Parietal lobe (tissue), 2 donors: ENCODE measurements around a stretch of chr6.

- RAMPAGE, long total RNA = no peak
These were observed 60.5 kb downstream of the SEC63 start for GRCh38 chr6:107897549-107897874.

DNA sequence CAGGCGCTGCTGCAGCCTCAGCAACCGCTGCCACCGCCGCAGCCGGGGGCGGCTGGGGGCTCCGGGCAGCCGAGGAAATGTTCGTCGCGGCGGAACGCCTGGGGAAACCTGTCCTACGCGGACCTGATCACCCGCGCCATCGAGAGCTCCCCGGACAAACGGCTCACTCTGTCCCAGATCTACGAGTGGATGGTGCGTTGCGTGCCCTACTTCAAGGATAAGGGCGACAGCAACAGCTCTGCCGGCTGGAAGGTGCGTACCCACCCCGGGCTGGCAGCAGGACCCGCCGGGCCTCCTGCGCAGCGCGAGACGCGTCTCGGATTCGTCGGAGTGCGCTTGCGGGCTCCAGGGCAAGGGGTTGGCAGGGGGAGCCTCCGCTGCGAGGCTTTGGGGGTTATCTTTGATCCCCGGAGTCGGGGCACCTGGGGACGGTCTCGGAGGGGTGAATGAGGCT is 888 bp downstream of the FOXO3 start:
- RAMPAGE, long total RNA = no peak

DNA sequence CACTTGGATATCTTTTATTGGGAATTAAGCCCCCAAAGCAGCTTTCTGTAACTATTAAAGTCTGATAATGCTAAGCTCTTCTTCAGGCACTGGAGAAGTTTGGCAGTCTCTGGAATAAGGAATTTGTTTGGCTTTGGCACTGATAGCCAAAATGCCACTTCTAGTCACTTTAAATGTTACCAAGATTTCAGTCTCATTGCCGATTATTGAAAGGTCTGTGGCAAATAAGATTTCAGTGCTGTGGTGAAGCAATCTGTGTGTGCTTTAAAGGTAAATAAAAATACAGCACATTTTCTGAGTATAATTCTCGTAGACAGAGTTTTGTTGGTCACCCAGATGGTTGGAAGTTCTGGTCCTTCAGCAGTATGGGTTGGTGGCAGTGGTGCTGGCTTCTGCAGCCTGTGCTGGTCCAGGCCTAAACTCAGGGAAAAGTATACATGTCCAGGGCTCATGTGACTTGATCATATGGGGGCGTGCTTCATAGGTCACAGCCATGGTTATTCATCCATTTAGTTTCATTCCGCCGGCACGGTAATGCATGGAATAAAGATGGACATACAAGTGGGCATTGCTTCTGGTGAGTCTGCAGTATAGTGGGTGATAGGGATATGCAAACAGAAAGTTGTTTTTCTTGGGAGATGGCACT is 23.0 kb downstream of the FOXO3 start:
- RAMPAGE, long total RNA = no peak

DNA sequence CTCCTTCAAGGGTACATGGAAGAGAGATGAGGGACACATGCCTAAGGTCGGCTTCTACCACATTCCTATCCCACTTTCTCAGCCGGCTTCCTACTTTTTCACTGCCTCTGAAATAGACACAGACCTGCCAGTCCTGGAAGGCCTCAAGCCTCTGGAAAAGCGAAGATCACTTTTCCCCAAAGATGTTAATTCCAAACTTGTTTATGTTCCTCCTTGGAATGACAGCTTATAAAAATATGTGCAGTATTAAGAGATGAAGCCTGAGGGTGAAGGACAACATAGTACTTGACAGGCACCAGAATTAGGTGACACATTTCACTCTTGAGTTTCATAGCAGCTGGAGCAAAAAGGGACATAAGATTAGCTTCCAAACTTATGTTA is 25.2 kb downstream of the FOXO3 start:
- RAMPAGE, long total RNA = no peak

GRCh38 chr6:108588456-108588997 is 27.8 kb downstream of the FOXO3 start:
- RAMPAGE, long total RNA = no peak

- RAMPAGE, long total RNA = no peak
These were observed 60.3 kb downstream of the FOXO3 start for GRCh38 chr6:108620820-108621694.

DNA sequence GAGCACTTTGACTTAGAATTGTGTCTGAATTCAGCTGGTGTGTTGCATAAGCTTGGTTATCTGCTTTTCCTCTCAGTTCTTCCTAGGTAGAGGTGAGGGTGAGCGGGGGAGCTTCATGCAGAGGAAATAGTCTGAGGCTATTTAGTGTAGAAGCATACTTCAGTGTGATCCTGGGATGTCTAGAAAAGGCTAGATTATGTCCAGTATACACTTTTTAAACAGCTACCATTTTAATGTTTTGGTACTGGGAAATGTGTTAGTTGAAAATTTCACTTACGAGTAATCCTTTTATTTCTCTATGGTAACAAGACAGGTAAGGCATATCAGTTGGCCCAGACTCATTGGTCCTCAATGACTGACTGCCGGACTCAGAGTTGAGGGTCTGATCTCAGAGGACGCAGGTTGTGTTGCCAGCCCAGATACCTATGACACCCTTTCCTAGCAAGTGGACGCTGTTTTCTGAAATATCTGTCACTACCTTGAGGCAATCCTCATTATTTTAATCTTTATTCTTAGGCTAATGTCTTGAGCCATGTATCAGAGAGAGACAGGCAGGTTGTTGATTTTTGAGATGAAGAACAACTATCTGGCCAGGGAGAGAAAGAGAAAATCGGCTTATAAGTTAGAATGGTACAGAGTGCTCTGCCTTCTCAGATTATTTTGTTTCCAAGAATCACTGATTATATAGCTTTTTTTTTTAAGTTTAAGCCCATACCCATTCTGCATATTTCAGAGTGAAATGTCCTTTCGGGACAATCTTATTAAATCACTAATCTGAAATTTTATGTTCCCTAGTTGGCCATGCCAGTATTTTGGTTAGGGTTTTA is 65.4 kb downstream of the FOXO3 start:
- RAMPAGE, long total RNA = no peak

GRCh38 chr6:108653685-108654488 is 93.2 kb downstream of the FOXO3 start:
- RAMPAGE, long total RNA = no peak

DNA sequence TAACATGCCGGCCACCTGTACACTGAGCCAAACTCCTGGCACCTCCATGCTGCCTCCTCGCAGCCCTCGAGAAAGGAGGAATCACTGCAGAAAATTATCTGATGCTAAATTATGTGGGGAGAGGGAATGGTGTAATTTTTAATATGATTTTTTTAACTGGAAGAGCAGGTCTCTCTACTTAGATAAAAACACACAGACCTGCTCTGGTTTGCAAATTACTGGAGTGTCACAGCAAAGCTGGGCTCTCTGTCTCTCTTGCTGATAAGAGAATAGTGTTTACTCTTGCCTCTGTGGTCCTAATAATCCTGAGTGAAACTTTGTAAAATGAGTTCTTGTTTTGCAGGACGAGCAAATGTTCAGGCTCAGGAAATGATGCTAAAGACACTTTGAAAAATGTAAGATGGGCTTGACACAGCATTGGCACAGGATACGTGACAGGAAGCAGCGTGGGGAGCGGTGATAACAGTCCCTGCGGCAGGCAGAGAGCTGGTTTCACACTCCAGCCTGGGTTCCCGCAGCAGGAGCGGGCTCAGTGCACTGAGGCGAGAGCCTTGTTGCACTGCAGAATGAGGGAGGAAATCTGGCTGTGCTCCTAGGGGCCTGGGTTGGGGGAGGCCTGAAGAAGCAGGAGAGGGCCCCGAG is 49.8 kb upstream of the ARMC2 start:
- RAMPAGE, long total RNA = no peak

- RAMPAGE, long total RNA = no peak
These were observed 7.1 kb upstream of the ARMC2 start for GRCh38 chr6:108841044-108841513.

GRCh38 chr6:108870245-108870550 is 22.0 kb downstream of the ARMC2 start:
- RAMPAGE, long total RNA = no peak

DNA sequence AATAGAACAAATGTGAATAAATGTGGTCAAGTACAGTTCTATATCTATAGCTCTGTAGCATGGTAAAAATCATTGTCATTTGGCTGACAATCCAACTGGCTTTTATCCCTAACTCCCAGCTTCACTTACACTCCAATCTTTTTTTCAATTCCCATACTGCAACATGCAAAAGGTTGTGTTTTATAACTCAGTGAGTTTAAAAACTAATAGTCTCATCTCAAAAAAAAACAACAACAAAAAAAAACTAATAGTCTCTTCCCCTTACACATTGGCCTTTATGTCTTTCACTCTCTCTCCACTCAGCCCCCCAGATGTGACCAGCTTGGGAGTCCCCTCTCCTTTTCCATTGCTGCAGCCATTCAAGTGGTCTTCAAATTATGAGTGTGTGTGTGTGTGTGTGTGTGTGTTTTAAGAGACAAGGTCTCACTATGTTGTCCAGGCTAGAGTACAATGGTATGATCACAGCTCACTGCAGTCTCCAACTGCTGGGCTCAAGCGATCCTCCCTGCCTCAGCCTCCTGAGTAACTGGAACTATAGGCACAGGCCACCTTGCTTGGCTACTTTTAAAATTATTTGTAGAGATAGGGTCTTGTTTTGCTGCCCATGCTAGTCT is 103.7 kb downstream of the SESN1 start:
- RAMPAGE, long total RNA = no peak

DNA sequence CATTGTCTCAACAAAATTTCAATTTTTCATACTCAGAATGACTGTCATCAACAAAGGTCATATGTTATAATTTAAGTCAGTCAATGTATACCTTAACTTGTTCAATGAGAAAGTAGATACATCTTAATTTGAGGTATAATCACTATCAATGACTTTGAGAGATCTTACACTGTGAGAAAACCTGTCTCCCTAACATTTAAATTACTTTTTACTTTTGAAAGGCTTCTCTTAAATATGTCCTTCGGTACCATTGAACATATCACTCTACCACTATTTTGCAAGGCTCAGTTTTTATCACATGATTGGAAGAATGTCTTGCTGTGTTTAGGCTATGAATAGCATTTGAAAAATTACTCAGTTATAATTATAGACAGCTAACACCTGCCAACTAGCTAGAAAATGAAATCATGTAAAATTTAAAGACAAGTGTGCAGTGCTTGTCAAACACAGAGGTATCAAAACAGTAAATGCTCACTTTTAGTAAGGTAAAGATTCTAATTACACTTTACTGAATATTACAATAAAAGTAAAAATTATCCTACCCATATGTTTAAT is 11.0 kb downstream of the SESN1 start:
- RAMPAGE, long total RNA = no peak

DNA sequence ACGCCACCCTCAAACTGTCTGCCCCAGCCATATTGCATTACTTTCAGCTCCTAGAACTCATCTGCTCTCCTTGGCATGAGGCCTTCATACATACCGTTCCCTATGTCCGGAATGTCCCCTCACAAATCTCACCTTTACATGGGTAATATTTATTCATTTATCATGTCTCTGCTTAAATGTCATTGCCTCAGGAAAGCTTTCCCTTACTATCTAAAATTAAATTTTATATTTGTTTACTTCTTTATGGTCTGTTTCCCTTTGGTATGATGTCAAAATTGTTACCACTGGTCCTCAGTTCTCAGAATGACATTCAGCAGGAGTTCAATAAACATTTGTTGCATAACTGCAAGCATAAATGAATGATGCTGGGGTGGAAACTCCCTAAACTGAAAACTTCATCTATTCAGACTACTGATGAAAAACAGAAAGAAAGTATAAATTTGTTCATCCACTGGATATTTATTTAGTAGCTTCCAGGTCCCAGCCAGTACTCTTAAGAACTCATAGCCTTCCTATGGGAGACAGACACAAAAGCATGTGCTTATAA is 3.1 kb downstream of the SESN1 start:
- RAMPAGE, long total RNA = no peak

DNA sequence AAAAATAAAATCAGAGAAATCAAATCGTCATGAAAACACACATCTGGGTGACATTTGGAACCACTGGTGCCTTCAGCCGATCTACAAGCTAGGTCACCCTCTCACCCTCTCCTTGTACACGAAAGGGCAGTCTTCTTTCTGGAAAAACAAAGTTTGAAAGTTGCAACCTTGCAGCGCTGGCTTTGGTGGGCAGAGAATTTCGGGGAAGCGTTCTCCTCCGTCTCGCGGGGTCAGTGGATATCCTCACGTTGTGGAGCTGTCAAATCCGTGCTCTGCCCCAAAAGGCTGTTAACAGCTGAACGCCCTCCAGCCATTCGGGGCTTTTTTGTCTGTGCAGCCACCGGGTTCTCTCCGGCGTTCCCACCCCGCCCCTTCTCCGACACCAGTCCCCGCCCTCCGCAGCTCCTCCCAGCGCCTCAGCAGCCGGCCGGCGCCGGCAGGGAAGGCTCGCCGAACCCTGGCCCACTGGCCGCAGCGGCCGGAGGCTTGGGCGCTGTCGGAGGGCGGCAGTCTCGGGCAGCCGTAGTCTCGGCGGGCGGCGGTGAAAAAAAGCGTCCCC is 409 bp downstream of the SESN1 start:
- RAMPAGE, long total RNA = no peak

GRCh38 chr6:109316489-109317117 is 65.7 kb downstream of the CD164 start:
- RAMPAGE, long total RNA = no peak

DNA sequence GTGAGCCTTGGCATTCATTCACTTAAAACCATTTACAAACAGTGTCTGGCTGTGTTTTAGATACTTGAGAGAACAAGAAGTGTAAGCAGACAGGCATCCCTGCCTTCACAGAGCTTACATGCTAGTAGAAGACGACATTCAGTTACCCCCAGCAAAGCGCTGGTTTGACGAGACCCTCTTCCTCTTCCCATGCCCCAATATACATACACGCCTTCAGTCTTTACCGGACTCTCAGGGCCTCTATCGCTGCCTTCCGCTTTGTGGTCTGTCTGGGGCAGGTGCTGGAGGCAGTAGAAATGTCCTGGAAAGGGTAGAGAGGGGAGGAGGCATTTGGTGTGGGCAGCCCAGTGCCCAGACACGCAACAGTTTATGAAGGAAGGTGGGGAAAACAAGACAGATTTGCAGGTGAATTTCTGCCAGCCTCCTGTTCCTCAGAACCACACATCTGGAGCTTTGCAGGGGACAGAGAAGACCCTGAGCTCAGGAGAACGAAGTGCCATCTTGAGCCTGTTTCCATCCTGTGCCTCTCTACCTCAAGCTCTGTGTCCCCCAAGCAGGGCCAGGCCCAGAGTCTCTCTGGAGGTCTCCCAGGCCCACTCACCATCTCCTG is 6.1 kb downstream of the SMPD2 start:
- RAMPAGE, long total RNA = no peak

DNA sequence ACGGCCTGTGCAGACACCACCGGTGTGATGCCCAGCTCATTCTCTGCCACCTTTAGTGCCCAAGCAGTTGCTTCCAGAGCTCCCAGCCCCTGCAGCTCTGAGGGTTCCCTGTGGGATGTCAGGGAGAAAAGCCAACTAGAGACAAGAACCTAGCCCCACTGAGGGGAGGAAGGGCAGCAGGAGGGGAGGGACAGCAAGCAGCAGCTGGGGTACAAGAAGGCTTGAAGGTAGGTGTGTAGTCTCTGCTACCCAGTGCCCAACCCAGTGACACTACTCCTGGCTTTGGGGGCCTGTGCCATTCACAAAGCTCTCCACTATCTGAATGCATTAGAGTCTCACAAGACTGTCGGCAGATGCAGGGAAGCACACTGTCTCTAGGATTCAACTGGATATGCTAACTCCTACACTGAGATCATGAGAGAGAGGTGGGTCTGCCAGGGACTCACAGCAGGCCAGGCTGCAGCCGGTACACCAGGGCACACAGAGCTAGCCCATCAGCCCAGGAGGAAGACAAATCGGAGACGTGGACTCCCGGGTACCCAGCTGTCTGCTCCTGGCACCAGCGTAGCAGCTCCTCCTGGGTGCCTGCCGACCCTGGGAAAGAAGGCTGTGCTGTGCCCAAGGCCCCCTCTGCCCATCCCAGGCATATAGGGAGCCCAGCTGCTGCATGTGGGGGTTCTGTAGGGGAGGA is 7.1 kb downstream of the MICAL1 start:
- RAMPAGE, long total RNA = no peak

GRCh38 chr6:109465502-109466495 is 10.2 kb upstream of the MICAL1 start:
- RAMPAGE, long total RNA = no peak

DNA sequence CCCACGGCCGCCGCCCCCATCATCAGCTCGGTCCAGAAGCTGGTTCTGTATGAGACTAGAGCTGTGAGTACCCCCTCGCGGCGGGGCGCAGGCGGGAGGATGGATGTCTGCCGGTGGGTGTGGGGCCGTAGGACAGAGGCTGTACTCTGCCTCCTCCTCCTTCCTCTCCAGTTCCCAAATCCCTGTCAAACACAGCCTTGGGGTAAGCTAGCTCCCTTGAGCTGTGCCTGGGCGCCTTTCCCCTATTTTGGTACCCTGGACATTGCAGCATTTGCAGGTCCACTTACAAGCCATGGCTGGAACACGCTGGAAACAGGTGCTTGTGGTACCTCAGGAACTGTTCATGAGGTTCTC is 320 bp downstream of the FIG4 start:
- RAMPAGE, long total RNA = no peak